Thoracic aorta (tissue), 1 donor: ENCODE measurements around the genes CPPED1 and NPIPA3.

GRCh38 chr16:11994259-11995076 lies 17.9 kb downstream of the SNX29 start:
- RAMPAGE, long total RNA: no peak

- RAMPAGE, long total RNA: no peak
These were observed 60.5 kb downstream of the SNX29 start for GRCh38 chr16:12036967-12037442.

GRCh38 chr16:12047833-12048728 lies 71.5 kb downstream of the SNX29 start:
- RAMPAGE, long total RNA: start-site peak on the plus strand at chr16:12048376-12048423, 46 reads

- RAMPAGE, long total RNA: no peak
These were observed 111.6 kb downstream of the SNX29 start for GRCh38 chr16:12088083-12088623.

GRCh38 chr16:12091564-12092064 lies 115.1 kb downstream of the SNX29 start:
- RAMPAGE, long total RNA: no peak

DNA sequence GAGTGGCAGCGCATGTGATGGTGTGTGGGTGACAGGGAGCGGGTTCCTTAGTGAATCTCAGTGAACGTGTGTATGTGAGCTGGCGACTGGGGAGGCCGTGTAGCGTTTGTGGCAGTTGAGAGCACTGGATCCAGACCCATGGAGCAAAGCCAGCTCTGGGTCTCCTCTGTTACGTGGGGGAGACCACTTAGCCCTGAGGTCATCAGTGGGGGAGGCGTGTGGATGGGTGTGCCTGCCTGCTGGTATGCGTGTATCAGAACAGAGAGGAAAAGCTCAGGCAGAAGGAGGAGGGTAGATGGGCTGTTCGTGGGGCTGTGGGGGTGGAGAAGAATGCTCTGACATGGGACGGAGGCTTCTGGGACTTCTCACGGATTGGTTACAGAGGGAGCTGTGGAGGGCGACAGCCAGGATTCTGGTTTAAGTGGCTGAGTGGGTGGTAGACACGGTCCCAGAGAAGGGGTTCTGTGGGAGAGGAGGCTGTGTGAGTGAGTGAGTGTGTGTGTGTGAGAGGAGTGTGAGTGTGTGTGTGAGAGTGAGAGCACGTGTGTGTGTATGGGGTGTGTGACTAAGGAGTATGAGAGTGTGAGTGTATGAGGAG lies 193.8 kb downstream of the SNX29 start:
- RAMPAGE, long total RNA: no peak

DNA sequence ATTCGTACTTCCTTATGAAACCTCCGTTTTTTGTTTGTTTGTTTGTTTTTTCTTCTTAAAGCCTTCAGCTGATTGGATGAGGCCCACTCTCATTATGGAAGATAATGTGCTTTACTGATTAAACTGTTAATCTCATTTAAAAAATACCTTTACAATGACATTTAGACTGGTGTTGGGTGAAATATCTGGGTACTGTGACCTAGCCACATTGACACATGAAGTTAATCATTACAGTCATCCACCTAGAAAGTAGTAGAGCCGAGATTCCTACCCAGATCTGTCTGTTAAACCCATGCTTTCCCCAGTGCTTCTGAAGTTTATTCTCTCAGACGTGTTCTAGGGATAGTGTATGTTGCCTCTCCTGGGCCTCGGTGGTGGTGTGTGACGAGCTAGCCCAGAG lies 235.2 kb downstream of the SNX29 start:
- RAMPAGE, long total RNA: no peak

- RAMPAGE, long total RNA: no peak
These were observed 279.5 kb downstream of the SNX29 start for GRCh38 chr16:12255972-12256426.

- RAMPAGE, long total RNA: no peak
These were observed at the start of gene CPPED1 for GRCh38 chr16:12803231-12804376. Gene CPPED1, minus strand, starts transcription at chr16:12803887.

- RAMPAGE, long total RNA: no peak
These were observed 17.5 kb downstream of the ERCC4 start for GRCh38 chr16:13937434-13937787.

DNA sequence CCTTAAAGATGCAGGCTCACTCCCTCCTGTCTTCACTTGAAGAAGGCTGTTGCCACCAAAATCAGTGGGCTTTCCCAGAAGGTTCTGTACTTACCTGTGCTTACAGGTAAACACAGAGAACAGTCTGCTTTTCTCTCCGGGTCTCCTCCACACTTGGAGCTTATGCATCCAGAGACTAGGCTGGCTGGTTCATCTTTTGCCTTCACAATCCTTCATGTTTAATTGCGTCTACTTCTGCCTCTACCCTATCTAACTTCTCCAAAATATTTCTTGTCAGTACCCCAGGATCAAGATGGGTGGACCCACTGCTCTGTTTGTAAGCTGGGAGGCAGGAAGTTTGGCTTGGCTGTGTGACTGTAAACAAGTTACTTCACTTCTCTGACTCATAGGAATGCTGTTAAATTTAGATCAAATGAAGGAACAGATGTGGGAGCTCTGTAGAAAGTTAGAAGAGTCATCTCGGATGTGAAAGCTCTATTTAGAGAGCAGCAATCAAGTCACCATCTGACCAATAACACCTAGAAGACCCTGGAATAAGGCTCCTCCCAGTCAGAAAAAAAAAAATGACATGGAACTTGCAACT lies 55.3 kb upstream of the MRTFB start:
- RAMPAGE, long total RNA: start-site peak on the minus strand centred at position 250 of the sequence, 22 bp wide, 24 reads

DNA sequence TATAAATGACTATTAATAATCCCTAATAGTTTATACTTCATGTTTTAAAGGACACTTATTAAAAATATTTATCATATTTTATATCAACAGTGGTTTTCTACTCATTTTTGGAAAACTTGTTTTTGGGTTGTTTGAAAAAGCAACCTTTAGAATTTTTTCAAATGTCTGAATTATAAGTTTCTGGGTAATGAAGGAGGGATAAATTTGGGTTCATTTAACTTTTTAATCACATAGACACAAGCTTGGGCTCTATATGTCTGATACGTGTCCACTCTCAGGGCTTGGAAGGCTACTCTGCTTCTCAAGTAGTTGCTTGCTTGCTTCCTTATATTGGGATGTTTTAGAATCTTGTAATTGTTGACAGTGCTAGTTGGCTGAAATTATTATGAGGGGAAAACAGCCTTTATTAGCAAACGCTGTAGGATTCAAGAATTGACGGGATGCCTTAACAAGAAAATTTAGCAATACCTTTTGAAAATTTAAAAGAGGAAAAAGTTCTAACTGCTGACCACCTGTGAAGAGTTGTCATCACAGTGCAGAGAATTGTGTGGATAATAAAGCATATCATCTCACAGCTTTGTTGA lies 118.5 kb downstream of the MRTFB start:
- RAMPAGE, long total RNA: no peak

DNA sequence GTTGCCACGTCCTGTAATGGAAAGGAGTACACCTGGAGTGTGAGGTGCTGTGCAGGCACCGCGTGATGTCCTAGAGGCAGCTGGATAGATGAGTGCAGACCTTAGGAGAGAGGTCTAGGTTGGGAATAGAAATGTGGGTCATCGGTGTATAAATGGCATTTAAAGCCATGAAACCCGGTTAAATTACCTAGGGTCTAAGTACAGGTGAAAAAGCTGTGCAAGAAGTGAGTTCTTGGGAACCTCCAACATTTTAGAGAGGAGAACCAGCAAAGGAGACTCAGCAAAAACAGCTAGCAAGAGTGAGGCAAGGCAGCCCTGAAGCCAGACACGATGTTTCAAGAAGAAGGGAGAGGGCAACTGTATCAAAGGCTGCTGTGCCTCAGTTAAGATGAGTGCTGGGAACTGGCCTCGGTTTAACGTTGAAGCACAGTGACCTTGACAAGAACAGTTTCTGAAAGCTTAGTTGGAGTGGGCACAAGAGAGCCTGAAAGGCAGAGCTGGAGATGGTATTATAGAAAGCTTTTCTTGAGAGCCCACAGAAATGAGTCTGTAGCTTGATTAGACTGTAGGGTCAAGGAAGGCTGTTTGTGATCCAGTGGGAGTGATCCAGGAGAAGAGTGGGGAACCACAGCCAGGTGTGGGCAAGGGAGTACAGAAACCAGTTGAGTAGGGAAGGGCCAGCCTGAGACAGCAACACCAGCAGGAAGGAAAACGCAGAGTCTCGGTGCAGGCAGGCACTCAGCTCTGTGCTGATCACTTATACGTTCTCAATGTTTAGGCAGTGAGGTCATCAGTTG lies 166.1 kb downstream of the MRTFB start:
- RAMPAGE, long total RNA: no peak

- RAMPAGE, long total RNA: no peak
These were observed 214.5 kb downstream of the MRTFB start for GRCh38 chr16:14285426-14286184.

DNA sequence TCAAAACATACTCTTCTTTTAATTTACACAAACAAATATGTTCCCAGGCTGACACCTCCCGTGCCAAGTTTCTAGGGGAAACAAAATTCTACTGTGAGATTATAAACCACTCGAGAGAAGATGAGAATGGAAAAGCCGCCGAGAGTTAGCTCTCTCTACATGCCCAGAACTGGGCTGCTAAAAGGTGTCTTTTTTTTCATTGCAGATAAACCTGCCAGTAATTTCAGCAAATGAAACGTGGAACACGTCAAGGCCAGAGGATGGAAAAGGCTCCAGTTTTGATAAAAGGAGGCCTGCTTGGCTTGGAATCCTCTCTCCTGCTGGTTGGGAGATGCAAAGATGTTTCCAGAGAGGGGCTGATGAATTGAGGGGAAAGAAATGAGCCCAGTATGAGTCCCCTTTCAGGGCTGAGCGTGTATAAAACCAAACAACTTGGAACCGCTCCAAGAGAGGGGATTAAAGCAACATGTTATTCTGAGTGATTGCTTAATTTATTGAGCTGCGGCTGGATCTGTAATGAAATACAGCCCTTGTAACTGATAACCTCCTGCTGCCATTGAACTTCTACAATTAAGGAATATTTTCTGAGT lies 254.8 kb downstream of the MRTFB start:
- RAMPAGE, long total RNA: no peak

DNA sequence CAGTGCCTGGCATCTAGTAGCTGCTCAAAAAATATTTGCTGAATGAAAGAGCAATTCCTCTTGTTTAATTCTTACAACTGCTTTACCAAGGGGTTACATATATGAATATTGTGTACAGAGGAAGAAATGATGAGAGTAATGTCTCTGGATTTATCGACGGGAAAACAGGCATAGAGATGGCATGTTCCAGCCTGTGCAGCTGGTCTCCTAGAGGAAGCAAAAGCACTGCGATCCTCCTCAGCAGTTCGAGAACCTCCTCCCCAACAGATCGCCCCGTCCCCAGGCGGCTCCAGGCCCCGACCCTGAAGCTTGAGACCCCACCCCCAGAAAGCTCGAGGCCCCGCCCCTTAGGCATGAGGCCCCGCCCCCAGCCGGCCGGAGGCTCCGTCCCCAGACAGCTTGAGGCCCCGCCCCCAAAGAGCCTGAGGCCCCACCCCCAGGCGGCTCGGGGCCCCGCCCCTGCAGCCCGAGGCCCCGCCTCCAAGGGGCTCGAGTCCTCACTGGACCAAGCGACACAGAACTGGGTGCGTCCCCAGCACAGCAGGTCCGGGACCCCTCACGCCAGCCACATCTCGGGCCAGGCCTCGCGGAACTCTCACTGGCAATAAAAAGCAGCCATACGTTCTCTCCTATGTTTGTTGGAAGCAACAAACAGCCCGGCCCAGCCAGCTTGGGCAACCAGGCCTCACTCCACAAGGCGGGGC lies 224.5 kb downstream of the PARN start:
- RAMPAGE, long total RNA: no peak

- RAMPAGE, long total RNA: no peak
These were observed 102.3 kb downstream of the PARN start for GRCh38 chr16:14527693-14528255.

- RAMPAGE, long total RNA: no peak
These were observed 101.0 kb downstream of the PARN start for GRCh38 chr16:14528938-14529494.

- RAMPAGE, long total RNA: no peak
These were observed 26.4 kb downstream of the PLA2G10 start for GRCh38 chr16:14667444-14668390.

DNA sequence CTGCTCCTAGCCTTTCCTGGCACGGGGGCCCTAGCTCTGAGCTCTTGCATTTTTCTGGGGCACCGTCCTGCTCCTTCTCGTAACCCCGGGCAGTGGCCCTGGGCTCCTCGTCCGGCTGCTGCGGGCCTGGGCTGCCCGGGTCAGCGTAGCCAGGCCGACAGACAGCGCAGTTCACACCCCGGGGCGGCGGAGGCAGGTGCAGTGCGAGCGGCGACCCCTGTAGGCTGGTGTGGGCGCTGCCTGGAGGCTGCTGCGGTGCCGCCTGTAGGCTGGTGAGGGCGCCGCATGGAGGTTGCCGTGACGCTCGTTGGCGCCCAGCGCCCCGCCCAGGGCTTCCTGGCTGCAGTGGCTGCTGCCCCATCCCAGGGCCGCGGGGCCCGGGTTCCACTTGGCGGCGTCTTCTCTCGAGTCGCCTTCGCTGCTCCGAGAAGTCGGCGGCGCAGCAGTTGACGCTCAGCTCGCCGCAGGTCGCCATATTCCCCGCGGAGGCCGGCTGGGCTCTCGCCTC lies at the start of gene NPIPA3:
NPIPA3 (plus strand) TSS at position 329 of the 508 bp plus-strand sequence.
- RAMPAGE, long total RNA: no peak